Thoracic aorta (tissue), 1 donor: ENCODE measurements around the genes GNAO1, OGFOD1 and MT1M.

DNA sequence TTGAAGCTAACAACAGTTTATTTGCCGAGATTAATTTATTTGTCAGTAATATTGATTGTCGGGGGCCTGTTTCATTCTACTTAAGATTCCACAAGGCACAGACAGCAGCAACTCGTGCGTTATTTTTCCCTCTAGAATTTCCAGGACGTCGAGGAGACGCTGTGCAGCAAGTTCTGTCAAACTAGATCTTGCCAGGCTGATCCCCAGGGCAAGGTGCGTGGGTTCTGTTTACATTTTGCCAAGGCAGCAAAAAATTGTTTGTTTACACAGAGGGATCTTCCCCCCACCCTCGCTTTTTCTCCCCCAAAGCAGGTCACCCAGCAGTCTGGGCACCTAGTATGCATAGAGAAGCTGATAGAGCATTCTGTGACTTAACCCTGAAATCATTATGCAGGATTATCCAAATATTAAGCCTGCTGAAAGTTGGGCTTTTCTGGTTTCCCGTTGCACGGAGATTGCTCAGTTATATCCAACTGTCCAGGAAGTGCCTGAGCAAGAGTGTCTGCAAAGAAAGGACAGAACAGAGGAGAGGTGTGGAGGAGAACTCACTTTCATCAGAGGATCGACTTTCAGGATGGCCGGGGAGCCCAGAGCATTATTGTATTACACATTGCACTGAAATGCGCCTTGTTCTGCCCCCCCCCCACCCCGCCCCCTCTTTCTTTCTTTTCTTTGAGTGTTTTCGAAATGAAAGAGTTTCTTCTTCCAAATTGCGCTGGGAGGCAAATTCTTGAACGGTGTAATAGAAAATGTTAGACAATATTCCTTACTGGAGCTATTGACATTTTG is 111.2 kb downstream of the IRX3 start:
- RAMPAGE, long total RNA, result no peak

- RAMPAGE, long total RNA, result no peak
Observed at GRCh38 chr16:54266357-54267048, 20.1 kb downstream of the IRX3 start.

DNA sequence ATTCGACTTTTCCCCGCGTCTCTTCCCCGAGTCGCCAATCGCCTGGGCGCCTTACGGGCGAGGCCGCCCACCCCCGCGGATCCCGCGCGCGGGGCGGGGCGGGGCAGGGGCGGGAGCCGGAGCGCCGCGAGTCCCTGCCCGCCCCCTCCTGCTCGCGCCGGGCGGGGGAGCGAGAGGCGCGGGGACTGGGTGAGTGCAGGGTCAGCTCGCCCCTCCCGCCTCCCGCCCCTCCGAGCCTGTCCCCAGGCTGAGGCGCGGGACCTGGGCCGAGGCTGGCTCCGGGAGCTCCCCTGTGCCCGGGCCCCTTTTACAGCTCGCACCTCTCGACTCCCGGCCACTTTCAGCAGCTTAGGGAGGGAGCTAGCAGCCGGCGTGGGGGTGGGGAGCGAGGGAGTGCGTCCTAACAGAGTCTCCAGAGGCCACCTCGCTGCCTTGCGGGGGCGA is 292 bp upstream of the IRX3 start:
- RAMPAGE, long total RNA, result no peak

- RAMPAGE, long total RNA, result no peak
Observed at GRCh38 chr16:54385046-54385427, 98.5 kb upstream of the IRX3 start.

GRCh38 chr16:54459014-54459387 is 172.4 kb upstream of the IRX3 start:
- RAMPAGE, long total RNA, result no peak

- RAMPAGE, long total RNA, result no peak
Observed at GRCh38 chr16:54589480-54589769, 302.8 kb upstream of the IRX3 start.

DNA sequence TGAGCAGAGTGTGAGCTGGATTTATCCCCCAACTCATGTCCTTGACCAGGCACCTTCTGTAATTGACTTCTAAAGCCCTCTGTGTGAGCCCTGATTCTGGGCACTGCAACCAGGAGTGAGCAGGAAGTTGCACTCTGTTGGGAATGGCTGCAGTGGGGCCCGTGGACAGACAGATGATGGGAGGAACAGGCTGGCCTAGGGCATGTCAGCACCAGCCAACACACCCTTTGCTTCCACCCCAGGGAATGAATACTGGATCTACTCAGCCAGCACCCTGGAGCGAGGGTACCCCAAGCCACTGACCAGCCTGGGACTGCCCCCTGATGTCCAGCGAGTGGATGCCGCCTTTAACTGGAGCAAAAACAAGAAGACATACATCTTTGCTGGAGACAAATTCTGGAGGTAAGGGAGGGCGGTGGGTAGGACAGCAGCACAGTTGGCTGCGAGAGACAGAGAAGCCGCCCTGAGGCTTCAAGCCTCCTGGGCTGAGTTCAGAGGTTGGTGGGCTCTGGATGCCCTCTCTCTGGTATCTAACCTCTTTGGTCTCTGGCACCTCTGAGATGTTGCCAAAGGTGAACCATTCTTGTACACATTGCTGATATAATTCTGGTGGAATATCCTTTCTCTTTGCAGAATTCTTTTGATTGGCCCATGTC is 10.7 kb upstream of the LPCAT2 start:
- RAMPAGE, long total RNA, result start-site peak on the plus strand centred at position 325 of the sequence, 150 bp wide, 83 reads

DNA sequence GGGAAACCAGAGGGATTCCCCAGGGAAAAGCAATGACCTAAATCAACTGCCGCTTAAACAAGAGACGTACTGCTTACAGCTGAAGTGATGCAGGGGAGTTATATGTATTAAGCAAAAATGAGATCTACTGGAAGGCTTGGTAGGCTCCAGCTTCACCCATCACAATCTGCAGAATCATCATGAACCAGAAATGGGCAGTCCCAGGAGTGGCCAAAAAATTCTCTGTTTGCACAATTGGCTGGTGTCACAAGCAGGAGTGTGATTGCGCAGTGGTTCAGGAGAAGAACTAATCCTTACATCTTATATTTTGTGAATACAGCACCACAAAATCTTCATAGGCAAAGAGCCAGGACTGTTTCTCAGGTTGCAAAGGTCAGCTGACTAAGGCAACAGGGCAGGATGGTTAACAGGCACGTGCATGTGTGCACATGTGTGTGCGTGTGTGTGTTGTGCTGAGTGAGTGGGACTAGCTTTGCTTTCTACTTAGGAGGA is 75.9 kb downstream of the CES1 start:
- RAMPAGE, long total RNA, result no peak

GRCh38 chr16:56191154-56191986 is at the start of gene GNAO1:
Gene GNAO1, plus strand, starts transcription at chr16:56191489.
- RAMPAGE, long total RNA, result start-site peak on the plus strand at chr16:56191423-56191506, 10 reads

DNA sequence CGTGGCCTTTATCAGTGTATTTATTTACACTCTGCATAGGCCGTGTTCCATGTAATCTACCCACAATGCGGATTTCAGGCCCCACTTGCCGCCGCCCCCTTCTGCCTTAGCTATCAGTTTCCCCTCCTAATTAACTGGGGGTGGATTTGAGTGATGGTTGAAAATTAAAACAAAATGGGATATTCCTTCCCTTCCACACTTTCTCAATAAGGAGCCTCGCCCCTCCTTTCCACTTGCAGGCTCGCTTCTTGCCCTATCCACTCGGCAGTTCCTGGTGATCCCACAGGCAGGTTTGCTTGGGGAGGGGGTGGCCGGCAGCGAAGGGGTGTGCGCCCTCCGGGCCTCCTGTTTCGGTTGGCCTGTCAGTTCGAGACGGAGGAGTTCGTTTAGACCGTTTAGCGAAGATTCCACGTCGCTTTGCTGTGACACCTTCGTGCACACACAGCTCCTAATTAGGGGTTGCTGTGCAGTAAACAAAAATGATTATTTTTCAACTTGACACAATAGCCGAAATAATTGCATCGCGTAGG is 2.2 kb downstream of the GNAO1 start:
- RAMPAGE, long total RNA, result no peak

GRCh38 chr16:56264199-56264552 is 72.9 kb downstream of the GNAO1 start:
- RAMPAGE, long total RNA, result no peak

DNA sequence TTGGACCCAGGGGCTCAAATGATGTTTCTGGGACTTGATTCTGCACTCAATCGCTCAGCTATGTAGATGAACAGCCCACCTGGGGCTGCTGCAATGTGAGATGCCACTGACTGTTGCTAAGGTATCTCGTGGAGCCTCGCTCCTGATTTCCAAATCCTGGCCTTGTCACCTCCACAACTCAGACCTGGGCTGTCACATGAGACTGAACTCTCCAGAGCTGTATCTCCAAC is 79.5 kb downstream of the GNAO1 start:
- RAMPAGE, long total RNA, result no peak

DNA sequence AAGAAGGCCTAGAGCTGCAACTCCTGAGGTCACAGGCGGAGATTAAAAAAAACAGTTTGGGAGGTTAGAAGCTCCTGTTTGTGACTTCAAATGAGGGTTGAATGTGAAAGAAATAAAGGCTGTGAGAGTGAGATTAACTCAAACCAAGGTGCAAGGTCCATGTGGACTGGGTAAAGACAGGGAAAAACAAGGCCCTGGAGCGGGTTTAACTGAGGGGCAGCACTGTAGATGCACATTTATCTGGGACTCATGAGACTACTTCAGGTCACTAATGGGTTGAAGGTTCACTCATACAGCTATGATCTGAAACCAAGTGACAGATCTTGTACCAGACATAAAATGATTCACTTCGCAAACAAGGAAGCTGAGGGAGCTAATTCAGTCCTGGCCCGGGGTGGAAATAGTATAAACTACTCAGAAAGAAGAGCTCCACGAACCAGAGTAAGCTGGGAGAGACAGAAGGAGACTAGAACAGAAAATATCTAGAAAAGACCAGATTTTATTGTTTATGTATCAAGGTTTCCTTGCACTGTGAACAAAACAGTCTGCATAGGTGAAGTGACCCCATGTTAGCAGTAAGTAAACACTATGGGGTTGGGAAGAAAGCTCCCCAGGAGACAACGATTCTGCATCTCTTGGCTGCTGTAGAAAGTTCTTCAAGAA is 16.6 kb downstream of the AMFR start:
- RAMPAGE, long total RNA, result no peak

DNA sequence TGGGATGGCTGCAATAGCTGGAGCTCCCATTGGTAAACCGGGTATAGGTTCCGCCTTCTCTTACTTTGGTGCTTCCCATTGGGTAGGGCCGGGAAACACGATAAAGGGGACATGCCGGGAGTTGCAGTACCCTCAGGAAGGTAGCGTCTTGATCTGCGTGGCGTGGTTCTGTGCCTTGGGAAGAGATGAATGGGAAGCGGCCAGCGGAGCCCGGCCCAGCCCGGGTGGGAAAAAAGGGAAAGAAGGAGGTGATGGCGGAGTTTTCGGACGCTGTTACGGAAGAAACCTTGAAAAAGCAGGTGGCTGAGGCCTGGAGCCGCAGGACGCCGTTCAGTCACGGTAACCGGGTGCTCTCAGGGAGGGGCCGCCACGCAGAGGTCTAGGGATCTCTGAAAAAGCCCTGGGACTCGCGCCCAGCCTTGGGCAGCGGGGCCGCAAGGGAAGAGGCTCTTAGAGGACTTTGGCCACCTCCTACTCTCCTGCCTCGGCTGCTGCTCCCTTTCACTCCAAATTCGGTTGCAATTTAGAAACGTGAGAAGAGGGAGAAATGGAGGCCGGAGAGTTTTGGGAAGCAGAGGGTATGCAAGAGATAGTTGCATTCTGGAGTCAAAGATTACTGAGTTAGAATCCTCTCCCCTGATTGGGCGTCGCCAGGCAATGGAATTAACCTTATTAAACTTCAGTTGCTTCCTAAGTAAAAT is at the start of gene OGFOD1:
TSS of gene OGFOD1 (plus strand) at position 127 of the 701 bp plus-strand sequence.
- RAMPAGE, long total RNA, result start-site peak on the plus strand centred at position 112 of the sequence, 42 bp wide, 106 reads

- RAMPAGE, long total RNA, result no peak
Observed at GRCh38 chr16:56606496-56606982, 1.8 kb upstream of the MT2A start.

DNA sequence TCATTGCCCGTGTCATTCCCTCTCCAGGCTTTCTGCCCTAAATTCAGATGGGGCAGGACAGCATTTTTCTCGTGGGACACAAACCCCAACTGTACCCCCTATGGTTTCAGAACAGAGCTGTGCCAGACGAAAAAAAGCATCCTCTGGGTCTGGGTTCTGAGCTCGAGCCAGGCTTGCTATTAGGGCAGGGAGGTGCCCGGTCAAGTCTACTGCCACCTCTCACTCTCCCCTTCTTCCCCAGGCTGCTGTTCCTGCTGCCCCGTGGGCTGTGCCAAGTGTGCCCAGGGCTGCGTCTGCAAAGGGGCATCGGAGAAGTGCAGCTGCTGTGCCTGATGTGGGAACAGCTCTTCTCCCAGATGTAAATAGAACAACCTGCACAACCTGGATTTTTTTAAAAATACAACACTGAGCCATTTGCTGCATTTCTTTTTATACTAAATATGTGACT is 1.1 kb downstream of the MT1E start:
- RAMPAGE, long total RNA, result no peak

- RAMPAGE, long total RNA, result start-site peak on the plus strand at chr16:56632626-56632722, 1,672 reads
Observed at GRCh38 chr16:56632361-56633217, at the start of gene MT1M. Gene MT1M, plus strand, starts transcription at chr16:56632659.

GRCh38 chr16:56675600-56676286 is 6.1 kb downstream of the MT1H start:
- RAMPAGE, long total RNA, result no peak

GRCh38 chr16:56858420-56858779 is 6.6 kb upstream of the SLC12A3 start:
- RAMPAGE, long total RNA, result no peak

GRCh38 chr16:56909609-56909926 is 22.4 kb upstream of the HERPUD1 start:
- RAMPAGE, long total RNA, result no peak